Melanocyte of skin (primary cell): ENCODE results near the genes GIMAP4, TMEM176A and NOS3.

GRCh38 chr7:150566951-150567731, at the start of gene GIMAP4:
TSS of gene GIMAP4 (plus strand) at chr7:150567390.
- CAGE, long polyA plus RNA, 2 experiments: no peak in any of the 2 experiments

DNA sequence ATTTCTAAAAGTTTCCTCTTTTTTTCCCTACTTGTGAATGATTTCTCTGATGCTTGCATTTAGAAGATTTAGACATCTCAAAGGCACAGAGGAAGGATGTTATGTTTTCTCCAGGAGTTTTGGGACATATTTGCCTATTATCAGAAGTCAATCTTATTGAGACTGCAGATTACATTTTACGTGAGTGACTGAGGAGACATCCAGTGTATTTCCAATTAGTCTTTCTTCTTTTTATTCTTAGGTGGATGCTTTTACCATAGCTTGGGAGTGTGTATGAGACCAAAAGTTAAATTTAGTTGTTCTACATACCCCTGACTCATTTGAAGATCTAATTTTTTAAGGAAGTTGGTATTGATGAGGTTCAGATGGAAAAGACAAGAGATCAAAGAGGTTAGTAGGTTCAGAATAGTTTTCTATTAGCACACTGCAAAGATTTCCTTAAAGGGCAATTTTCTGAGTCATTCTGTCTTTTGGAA, 12.4 kb downstream of the GIMAP6 start:
- CAGE, long polyA plus RNA, 2 experiments: no peak in any of the 2 experiments

GRCh38 chr7:150718468-150718878, 2.1 kb downstream of the GIMAP1 start:
- CAGE, long polyA plus RNA, 2 experiments: no peak in any of the 2 experiments

DNA sequence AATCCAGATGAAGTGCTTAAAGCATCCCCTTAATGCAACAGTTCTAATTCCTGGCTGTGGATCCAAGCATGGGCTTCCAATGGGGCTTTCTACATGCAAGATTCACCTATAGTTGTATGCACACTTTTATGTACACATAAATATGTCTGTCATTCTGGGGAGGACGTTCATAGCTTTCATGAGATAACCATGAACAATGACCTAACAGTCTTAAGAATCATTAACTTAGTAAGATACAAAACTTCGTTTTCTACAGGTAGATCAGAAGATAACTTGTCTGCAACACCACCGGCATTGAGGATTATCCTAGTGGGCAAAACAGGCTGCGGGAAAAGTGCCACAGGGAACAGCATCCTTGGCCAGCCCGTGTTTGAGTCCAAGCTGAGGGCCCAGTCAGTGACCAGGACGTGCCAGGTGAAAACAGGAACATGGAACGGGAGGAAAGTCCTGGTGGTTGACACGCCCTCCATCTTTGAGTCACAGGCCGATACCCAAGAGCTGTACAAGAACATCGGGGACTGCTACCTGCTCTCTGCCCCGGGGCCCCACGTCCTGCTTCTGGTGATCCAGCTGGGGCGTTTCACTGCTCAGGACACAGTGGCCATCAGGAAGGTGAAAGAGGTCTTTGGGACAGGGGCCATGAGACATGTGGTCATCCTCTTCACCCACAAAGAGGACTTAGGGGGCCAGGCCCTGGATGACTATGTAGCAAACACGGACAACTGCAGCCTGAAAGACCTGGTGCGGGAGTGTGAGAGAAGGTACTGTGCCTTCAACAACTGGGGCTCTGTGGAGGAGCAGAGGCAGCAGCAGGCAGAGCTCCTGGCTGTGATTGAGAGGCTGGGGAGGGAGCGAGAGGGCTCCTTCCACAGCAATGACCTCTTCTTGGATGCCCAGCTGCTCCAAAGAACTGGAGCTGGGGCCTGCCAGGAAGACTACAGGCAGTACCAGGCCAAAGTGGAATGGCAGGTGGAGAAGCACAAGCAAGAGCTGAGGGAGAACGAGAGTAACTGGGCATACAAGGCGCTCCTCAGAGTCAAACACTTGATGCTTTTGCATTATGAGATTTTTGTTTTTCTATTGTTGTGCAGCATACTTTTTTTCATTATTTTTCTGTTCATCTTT, 5.1 kb downstream of the GIMAP5 start:
- CAGE, long polyA plus RNA, 2 experiments: no peak in any of the 2 experiments

DNA sequence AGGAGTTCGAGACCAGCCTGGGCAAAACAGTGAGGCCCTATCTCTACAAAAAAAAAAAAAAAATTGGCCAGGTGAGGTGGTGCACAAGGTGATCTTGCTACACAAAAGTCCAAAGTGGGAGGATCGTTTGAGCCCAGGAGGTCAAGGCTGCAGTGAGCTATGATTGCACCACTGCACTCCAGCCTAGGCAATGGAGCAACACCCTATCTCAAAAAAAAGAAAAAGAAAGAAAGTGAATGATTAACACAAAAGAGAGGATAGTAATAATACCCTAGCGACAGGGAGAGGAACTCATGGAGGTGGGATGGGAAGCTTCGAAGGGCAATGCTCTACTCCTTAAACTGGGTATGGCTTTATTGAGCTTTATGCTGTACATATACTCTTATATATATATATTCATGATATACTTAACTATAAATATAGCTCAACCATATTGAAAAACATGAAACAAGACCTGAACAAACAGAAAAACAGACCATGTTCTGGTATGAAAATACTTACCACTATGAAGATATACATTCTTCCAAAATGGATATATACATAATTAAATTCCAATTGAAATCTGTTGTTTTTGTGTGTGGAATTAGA, 30.3 kb downstream of the TMEM176B start:
- CAGE, long polyA plus RNA, 2 experiments: no peak in any of the 2 experiments

GRCh38 chr7:150800256-150801127, at the start of gene TMEM176A:
TSS of gene TMEM176A (plus strand) at chr7:150800769.
- CAGE, long polyA plus RNA, 2 experiments: no peak in any of the 2 experiments

DNA sequence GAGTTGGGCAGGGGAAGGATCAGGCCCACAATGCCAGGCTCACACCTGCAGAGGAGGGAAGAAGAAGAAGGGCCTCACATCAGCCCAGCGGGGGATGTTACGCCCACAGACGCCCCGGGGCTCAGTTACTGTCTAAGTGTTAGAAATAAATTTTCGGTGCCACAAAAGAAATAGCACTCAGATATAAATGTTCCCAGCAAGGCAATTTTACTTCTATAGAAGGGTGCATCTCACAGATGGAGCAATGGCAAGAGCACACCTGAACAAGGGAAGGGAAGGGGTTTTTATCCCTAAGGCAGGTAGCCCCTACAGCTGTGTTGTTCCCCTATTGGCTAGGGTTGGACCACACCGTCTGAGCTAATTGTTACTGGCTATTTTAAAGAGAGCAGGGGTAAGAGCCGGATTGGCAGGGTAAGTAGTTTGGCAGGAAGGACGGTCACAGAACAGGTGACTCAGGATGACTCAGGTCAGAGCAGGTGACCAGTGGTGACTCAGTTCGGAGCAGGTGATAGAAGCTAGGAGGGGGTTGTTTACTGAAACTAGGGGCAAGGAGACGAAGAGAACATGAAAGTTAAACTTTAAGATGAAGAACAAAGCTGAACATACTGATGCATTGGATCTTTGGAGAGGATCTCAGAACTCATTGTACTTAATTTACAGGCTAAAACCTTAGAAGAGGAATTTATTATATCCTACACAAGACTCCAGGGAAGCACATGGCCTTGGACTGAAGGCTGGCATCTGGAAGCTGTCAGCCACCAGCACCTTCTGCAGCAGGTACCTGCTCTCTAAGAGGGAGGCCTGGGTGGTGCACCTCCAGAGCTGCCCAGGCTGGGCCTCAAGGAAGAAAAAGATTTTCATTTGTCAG, at the start of gene NOS3:
NOS3 (plus strand) TSS at position 494 of the 868 bp plus-strand sequence.
- CAGE, long polyA plus RNA, 2 experiments: no peak in any of the 2 experiments

- CAGE, long polyA plus RNA, 2 experiments: no peak in any of the 2 experiments
Measured at GRCh38 chr7:151058611-151059023, 772 bp upstream of the SLC4A2 start.

DNA sequence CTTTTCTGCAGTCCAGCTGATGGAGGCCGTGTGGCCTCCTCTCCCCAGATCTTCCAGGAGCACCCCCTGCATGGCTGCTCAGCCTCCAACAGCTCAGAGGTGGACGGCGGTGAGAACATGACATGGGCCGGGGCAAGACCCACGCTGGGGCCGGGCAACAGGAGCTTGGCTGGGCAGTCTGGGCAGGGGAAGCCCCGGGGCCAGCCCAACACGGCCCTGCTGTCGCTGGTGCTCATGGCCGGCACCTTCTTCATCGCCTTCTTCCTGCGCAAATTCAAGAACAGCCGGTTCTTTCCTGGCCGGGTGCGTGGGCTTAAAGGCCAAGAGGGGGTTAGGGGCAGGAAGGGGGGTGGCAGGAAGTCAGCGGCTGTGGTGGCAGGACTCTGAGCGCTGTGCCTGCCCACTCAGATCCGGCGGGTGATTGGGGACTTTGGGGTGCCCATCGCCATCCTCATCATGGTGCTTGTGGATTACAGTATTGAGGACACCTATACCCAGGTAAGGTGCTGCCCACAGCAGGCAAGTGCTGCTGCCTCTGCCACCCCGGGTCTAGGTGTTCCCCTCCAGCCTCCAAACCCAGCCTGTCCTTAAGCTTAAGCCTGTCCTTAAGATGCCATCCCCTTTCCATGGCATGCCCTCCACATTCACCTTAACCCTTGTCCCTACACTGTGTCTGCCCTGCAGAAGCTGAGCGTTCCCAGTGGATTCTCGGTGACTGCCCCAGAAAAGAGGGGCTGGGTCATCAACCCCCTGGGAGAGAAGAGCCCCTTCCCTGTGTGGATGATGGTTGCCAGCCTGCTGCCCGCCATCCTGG, 6.4 kb downstream of the FASTK start:
- CAGE, long polyA plus RNA, 2 experiments: no peak in any of the 2 experiments

GRCh38 chr7:151232643-151233873, 775 bp downstream of the CHPF2 start:
- CAGE, long polyA plus RNA, 2 experiments: no peak in any of the 2 experiments

GRCh38 chr7:151377543-151378061, 32.2 kb downstream of the WDR86 start:
- CAGE, long polyA plus RNA, 2 experiments: no peak in any of the 2 experiments

- CAGE, long polyA plus RNA, 2 experiments: no peak in any of the 2 experiments
Measured at GRCh38 chr7:151405450-151406067, 4.3 kb downstream of the WDR86 start.

DNA sequence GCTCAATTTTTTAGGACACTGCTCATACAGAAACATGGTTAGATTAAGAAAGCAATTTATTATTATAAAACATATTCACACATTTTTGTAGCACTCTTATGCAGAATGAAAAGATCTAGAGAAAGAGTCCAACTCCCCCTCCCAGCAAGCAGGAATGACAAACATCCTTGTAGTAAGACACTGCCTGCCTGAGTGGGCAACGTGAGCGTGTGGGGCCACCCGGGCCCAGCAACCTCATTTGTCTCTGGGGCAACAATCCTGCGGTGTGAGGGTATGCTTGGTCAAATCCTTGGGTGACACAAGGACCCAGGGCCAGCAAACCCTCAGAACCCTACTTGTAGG, 10.8 kb downstream of the RHEB start:
- CAGE, long polyA plus RNA, 2 experiments: no peak in any of the 2 experiments

- CAGE, long polyA plus RNA, 2 experiments: no peak in any of the 2 experiments
Measured at GRCh38 chr7:151518732-151519822, 618 bp downstream of the RHEB start.

DNA sequence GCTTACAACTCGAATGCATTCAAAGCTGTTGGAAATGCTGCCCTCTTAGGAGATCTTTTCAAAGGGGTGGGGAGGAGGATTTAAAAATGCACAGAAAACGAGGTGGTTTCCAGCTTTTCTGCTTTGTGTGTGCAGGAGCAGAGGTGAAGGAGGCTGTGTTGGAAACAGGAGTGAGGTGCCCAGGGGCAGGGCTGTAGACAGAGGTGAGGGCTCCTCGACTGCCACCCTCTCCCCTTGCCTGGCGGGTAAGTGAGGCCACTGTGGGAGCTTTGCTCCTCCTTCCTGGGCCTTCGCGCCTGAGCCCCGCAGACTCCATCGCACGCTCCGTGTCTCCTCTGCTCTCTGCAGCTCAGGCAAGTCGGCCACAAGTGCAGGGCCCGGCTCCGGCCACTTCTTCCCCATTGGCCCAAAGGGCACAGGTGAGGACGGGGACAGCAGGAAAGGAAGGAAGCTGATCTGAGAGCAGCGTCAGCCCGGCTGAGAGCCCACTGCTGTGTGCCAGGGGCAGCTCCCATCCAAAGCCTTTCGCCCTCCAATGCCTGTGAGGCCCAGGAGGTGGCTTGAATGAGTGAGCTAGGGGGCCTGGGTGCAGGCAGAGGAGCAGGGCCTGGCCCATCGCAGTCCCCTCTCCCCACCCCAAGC, 33.6 kb upstream of the RHEB start:
- CAGE, long polyA plus RNA, 2 experiments: no peak in any of the 2 experiments

- CAGE, long polyA plus RNA, 2 experiments: no peak in any of the 2 experiments
Measured at GRCh38 chr7:151614415-151615082, 94.9 kb upstream of the RHEB start.

DNA sequence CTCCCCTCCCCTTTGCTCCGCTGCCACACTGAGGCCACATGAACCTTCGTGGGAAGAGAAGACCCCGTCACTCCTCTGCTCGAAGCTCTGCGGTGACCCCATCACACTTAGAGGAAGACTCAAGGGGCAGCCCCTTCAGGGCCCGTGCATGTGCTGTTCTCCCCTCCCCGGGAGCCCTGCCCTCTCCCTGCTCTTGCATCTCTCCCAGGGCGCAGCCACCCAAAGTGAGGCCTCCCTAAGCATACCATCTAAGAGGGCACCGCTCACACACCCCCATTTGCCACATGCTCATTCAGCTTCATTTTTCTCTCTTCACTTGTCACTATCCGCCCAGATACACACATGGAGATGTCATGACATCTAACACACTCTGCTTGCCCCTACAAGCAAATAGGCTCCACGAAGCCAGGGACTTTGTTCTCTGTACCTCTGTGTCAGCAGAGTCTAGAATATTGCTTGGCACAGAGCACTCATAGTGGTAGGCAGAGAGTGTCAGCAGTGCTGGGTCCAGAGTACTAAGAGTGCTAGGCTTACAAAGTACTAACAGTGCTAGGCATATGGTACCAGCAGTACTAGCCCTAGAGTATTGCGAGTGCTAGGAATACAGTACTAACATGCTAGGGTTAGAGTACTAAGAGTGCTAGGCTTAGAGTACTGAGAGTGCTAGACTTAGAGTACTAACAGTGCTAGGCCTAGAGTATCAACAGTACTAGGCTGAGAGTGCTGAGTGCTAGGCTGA, 166.3 kb downstream of the PRKAG2 start:
- CAGE, long polyA plus RNA, 2 experiments: no peak in any of the 2 experiments

- CAGE, long polyA plus RNA, 2 experiments: no peak in any of the 2 experiments
Measured at GRCh38 chr7:151720925-151721646, 155.8 kb downstream of the PRKAG2 start.

DNA sequence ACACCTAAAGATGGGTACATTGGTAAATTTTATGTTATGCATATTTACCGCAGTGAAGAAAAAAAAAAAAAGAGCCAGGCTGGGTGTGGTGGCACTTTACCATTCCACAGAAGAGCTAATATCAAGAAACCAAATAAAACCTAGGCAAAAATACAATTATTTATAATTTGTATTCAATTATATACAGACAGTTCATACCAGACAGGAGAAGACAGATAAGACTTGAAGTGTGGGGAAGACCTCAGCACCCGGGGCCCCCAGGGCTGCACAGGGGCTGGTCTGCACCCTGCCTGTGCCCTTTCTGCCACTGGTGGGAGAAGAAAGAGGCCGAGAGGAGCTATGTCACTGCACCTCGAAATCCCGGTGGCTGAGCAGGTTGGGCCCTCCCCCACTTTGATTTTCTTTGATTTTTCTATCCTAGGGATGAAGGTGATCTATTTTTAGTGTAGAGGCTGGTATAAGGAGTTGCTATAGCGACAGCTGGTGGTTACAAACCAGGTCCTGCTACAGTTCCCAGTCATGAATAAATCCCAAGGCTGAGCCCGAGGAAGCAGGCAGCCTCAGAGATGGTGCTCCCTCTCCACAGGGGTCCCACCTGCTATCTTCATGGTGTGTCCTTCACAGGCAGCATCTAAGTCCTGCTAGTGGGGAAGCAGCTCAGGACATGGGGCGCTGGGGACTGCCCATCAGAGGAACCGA, 151.3 kb downstream of the PRKAG2 start:
- CAGE, long polyA plus RNA, 2 experiments: no peak in any of the 2 experiments

- CAGE, long polyA plus RNA, 2 experiments: no peak in any of the 2 experiments
Measured at GRCh38 chr7:151742615-151743137, 134.2 kb downstream of the PRKAG2 start.